Ascending aorta (tissue), 1 donor: ENCODE data around the gene TM4SF4.

GRCh38 chr3:146160456-146160838 is 537 bp downstream of the PLOD2 start:
- PRO-cap: no peak

DNA sequence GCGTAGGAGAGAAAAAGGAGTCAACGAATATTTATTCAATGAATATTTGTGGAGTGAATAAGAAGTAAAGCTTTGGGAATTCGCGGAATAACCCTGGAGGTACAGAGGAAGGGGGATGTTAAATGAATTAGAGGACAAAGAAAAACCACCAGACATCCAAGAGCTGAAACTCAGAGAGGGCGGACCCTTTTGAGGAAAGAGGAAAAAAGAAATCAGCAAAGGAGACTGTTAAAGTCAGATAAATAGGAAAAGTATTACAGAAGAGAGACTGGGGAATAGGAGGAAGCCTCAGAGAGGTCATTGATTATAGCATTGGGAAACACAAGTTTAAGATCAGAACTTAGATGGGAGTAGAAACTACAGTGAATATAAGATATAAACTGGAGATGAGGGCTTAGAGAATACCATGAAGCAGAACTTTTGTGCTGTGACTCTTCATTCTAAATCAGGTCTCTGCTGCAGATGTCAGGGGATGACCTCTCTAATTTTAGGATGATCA is 4.6 kb upstream of the PLOD2 start:
- PRO-cap: no peak

DNA sequence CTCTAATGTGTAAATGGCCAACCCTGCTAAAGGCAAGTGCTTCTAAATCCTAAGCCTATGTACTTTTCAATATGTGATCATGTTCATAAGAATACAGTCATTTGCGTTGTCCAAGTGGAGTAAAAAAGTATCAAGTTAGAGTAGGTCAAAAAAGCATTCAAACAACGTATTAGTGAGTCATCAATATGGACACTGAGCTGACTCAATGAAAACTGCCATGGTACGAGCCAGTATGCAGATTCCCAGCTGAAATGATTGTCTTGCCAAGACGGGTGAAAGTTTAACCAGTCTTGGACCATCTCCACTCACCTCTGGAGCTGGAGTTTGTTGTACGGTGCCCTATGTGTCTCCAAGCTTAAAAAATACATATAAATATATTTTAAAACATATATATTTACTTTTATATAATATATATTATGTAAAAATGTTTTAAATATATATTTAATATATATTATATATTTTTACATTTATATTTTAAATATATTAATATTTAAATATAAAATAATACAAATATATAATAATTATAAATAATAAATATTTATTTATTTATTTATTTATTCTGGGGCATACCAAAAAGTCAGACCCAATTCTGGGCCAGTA is 27.4 kb downstream of the PLSCR4 start:
- PRO-cap: no peak

DNA sequence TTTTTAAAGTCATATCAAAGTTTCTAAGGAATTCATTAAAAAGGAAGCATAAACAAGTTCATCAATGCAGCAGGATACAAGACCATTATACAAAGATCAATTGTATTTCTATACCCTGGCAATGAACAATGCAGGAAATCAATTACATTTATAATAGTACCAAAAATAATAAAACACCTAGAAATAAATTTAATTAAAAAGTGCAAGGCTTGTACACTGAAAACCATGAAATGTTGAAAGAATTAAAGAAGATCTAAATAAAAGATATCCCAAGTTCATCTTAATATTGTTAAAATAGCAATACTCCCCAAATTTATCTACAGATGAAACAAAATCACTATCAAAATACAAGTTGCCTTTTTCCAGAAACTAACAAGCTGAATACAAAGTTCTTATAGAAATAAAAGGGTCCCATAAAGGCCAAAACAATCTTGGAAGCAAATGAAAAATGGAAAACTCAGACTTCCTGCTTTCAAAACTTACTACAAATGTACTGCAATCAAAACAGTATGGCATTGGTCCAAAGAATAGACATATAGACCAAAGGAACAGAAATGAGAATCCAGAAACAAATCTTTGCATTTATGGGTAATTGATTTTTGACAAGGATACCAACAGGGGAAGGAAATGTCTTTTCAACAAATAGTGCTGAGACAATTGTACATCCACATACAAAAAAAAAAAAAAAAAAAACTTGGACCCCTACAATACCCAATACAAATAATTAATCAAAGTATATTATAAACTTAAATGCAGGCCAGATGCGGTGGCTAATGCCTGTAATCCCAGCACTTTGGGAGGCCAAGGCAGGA is 11.9 kb downstream of the PLSCR4 start:
- PRO-cap: no peak

DNA sequence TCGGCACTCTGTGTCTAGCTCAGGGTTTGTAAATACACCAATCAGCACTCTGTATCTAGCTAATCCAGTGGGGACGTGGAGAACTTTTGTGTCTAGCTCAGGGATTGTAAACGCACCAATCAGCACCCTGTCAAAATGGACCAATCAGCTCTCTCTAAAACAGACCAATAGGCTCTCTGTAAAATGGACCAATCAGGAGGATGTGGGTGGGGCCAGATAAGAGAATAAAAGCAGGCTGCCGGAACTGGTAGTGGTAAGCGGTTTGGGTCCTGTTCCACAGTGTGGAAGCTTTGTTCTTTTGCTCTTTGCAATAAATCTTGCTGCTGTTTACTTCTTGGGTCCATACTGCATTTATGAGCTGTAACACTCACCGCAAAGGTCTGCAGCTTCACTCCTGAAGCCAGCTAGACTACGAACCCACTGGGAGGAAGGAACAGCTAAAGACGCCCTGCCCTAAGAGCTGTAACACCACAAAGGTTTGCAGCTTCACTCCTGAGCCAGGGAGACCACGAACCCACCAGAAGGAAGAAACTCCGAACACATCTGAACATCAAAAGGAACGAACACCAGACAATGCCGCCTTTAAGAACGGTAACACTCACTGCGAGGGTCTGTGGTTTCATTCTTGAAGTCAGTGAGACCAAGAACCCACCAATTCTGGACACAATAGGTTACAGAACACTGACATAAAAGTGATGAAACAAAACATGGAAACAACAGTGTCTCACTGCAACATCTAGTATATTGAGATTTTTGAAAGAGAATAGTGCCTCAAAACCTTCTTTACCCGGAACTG is 28.7 kb upstream of the PLSCR2 start:
- PRO-cap: no peak

DNA sequence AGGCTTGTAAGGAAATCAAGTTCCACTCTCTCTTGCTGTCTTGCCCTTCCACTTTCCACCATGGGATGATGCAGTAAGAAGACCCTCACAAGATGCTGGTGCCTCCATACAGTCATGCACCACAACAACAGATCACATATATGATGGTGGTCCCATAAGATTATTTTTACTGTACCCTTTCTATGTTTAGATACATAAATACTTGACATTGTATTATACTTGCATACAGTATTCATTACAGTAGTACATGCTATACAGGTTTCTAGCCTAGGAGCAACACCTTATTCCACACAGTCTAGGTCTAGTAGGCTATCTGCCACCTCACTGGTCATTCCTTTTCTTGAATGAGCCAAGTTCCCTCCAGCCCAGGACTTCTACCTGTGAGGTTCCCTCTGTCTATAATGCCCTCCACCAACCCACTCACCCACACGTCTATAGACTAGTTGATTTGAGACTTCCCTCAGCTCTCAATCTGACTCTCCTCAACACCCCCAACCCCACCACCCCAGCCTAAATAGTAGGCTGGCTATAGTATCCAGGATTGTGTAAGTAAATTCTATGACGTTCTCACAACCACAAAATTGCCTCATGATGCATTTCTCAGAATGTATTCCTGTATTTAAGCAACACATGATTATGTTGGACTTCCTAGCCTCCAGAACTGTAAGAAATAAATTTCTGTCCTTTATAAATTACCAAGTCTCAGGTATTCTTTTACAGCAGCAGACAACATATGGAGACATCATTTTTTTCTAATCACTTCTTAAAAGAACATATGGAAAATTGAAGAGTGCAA is 2.3 kb downstream of the PLSCR1 start:
- PRO-cap: no peak

- PRO-cap: no peak
Observed at GRCh38 chr3:146625100-146625490, 19.9 kb upstream of the PLSCR5 start.

- PRO-cap: no peak
Observed at GRCh38 chr3:147388598-147389072, 17.7 kb downstream of the ZIC4 start.

GRCh38 chr3:147404425-147405238 is 1.7 kb downstream of the ZIC4 start:
- PRO-cap: no peak

DNA sequence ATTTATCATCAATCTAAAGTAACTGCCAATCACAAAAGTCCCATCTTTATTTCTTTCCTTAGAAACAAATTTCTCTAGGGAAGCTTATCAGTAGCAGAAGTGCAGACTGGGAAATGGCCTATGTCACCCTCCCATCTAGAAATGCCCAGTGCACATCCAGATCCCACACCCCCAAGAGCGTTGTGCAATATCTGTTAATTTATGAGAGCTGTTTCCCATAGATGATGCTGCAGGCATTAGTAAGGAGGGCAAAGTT is 39.3 kb downstream of the AGTR1 start:
- PRO-cap: no peak

DNA sequence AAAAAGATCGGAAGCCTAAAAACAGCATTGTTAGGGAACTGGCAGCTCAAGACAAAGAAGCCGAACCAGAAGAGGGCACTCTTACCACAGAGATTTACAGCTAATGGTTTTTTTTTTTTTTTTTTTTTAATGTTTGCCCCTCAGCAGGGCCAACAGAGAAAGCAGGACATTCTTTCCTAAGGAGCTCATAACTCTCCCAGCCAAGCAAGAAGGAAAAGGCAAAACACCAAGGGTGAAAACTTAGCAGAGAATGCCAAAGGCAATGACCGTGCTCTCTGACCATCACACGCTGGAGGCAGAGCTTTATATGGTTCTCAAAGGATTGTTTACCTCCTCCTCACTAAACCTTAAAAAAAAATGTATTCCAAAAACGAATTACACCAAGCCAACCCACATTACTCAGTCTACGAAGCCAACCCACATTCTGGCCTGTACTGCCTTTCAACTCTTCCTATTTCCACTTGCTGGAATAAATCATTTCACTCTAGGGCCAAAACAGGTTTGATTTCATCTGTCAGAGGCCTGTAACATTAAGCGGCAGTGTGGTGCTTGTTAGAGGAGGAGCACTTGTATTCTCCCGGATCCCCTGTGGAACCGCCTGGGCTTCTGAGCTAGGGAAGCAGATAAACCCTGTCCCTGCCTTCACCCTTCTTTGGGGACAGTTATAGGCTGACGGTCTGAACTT is 35.6 kb upstream of the GYG1 start:
- PRO-cap: no peak

DNA sequence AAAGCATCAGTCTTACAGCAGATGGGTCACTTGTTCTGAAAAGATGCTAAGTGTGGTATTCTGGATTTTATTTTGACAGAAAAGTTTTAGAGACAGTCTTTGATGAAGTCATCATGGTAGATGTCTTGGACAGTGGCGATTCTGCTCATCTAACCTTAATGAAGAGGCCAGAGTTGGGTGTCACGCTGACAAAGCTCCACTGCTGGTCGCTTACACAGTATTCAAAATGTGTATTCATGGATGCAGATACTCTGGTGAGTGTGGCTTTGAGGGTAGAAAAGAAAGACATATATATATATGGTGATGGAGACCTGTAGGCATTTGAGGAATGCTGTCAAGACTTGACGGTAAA is 4.9 kb downstream of the GYG1 start:
- PRO-cap: no peak

- PRO-cap: no peak
Observed at GRCh38 chr3:149277263-149277538, 55.6 kb upstream of the CP start.

DNA sequence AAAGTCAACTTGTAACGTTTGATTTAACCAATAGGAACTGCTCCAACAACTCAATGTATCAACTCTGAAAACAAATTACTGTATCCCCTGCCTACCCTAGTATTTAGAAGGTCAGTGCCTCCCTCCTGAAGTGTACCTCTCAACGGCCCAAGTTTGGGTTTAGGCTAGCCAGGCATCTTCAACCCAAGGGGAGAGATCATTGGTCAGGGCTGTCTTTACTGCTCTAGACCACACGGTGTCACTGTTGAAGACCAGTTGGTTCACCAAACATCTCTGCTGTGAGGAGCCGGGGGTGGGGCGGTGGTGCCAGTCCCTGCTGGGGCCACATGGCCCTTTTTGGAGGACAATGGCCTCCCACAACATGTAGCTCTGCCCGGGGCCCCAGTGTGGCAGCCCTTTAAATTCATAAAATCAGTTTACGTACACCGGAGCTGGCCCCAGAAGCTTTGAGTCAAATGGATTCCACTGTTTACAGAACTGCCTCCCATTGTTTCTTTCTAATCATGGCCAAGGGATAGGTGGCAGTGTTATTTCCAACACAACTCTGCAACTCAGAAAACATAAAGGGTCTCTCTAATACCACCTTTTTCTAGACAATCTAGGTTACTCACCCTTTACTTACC is 19.1 kb upstream of the TM4SF18 start:
- PRO-cap: no peak

DNA sequence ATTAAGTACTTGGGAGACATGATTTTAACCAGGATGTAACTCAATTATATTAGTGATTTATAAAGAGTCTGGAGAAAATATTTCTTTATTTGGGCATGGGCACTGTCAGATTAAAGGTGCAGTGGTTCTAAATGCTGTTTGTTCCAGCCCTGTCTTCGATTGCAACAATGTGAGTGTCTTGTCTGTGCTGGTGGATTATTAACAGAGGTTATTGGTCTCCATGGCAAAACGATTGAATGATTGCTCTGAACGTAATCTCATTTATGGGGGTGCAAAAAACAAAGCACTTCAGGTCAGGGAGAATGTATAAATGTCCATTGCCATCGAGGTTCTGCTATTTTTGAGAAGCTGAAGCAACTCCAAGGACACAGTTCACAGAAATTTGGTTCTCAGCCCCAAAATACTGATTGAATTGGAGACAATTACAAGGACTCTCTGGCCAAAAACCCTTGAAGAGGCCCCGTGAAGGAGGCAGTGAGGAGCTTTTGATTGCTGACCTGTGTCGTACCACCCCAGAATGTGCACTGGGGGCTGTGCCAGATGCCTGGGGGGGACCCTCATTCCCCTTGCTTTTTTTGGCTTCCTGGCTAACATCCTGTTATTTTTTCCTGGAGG is at the start of gene TM4SF4:
Gene TM4SF4 (plus strand): TSS at position 337 of the 615 bp plus-strand sequence.
- PRO-cap: no peak

DNA sequence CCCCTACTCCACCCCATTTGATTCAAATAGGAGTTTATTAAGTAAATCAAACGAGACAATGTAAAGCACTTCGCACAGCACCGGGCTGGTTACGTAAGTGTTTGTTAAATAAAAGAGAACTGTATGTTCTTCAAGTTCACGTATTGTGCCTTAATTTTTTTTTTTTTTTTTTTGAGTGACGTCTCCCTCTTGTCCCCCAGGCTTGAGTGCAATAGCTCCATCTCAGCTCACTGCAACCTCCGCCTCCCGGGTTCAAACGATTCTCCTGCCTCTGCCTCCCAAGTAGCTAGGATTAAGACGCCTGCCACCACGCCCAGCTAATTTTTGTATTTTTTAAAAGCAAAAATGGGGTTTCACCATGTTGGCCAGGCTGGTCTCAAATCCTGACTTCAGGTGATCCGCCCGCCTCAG is 1.4 kb upstream of the WWTR1 start:
- PRO-cap: no peak

GRCh38 chr3:150238342-150238968 is 169.6 kb upstream of the TSC22D2 start:
- PRO-cap: no peak

DNA sequence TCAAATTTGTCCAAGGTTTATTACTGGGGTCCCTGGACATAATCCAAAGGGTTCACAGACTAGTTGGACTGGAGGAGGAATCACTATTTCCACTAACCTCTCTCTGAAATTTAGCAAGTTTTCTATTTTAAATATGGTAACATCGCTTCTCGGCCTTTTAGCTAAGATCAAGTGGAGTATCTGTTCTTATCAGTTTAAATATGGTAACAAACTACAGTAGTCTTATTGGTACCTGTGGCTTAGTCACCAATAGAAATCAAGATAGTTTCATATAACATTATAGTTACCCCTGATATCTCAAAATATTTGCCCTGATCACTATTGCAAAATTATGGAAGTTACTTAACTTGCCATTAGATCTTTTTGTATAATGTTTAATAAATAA is 166.5 kb upstream of the TSC22D2 start:
- PRO-cap: no peak

DNA sequence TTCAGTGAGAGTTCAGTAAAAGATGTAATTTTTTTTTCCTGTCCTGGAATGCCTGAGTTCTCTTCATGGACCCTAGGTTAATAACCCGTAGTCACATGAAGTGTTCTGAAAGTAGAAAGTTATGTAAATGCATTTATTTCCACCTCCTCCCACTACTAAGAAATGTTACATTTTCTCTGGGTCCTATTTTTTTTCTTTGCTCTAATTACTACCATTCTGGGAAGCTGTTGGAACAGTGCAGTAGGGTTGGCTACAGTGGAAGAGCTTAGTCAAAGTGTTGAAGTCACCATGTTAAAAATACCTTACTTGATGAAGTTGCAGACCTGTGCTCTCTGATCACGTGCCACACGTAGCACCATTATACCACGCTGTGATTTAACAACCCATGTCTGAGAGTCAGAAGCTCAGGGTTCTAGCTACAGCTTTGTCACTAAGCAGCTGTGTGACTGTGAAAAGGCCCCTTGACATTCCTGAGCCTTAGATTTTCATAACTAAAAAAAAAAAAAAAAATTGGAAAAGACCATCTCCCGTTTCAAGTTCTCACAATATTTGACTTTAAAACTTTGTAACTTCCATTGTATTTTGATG is 153.7 kb upstream of the TSC22D2 start:
- PRO-cap: no peak

DNA sequence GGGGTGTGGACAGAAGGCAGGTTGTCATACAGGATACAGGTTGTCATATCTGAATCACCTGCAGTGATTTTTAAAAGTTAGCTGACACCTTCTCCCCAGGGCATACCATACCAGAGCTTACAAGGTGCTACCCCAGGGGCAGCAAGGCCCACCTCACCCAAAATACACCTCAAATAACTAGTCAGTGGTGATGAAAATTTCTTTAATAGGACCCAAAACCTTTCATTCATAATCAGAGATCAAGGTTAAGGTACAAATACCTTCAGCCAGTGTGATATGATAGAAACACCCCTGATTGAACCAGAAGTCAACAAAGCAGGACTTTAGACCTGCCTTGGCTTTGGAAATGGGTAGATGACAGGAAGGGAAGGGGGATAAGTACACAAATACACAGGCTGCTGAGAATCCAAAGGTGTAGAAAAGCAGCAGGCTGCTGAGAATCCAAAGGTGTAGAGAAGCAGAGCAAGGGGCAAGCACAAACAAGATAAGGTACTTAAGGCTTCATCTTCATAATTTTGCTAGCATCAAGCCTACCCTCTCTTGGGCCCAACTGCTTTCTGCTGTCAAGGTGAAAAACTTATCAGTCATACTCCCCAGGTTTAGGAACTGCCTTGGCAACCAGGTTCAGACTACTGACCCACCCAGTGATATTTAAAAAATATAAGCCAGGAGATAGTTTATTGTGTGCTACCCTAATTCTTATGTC is 45.2 kb upstream of the TSC22D2 start:
- PRO-cap: no peak